ENCODE measurements around a stretch of chr6.

- PRO-cap, 2 experiments, result no peak in any of the 2 experiments
Measured at GRCh38 chr6:159169566-159170471, 619 bp downstream of the FNDC1 start.

- PRO-cap, 2 experiments, result no peak in any of the 2 experiments
Measured at GRCh38 chr6:159490687-159490995, 202.4 kb downstream of the SOD2 start.

GRCh38 chr6:159712694-159713477 lies 14.4 kb upstream of the WTAP start:
- PRO-cap, 2 experiments, result no peak in any of the 2 experiments

DNA sequence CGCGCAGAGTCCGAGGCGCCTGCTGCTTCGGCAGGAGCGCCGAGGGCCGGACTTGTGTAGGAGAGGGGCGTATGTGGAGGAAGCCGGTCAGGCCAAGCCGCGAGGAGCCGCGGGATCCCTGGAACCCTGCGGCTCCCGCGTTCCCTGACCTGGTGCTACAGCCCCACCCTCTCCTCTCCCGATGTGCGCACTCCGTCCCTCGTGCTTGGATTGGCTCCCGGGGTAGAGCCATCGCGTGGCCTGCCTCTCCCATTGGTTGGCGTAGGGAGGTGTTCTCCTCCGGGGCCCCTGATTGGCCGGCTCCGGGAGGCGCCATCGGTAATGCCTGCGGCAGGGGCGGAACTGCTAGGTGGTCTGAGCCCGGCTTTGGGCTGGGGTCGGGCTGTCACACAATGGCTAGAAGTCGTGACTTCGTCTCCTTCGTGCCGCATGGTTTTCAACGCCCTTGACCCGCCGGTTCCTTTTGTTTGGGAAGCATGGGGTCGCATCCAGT lies 363 bp downstream of the ACAT2 start:
- PRO-cap, 2 experiments, result peak in 2 of 2 experiments; most common plus-strand start position 321 of the sequence (in 1); most common minus-strand start position 157 of the sequence (in 2)

GRCh38 chr6:159790652-159791703 lies 711 bp downstream of the MRPL18 start:
- PRO-cap, 2 experiments, result no peak in any of the 2 experiments

GRCh38 chr6:160017812-160019022 lies 49.3 kb downstream of the IGF2R start:
- PRO-cap, 2 experiments, result no peak in any of the 2 experiments

GRCh38 chr6:160057492-160058152 lies 64.0 kb upstream of the SLC22A1 start:
- PRO-cap, 2 experiments, result no peak in any of the 2 experiments

DNA sequence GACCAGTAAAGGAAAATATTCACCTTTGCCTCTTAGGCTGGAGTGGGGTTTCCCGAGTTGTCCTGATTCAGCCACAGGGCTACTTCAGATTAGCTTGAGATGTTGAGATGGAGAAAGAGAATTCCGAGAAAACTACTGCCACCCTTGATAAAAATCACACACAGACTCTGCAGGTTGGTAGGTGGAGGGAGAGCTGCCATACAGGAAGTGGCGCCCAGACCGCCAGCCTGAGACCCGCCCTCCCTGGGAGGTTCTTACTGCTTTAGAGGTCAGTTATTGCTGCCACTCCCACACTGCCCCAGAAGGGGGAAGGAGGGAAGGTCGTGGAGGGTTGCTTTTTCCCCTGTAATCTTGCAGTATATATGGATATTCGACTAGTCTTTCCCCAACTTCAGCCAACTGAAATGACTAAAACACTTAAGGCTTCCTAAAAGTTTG lies 35.9 kb upstream of the SLC22A1 start:
- PRO-cap, 2 experiments, result no peak in any of the 2 experiments

GRCh38 chr6:160102765-160104036 lies 18.4 kb upstream of the SLC22A1 start:
- PRO-cap, 2 experiments, result no peak in any of the 2 experiments

DNA sequence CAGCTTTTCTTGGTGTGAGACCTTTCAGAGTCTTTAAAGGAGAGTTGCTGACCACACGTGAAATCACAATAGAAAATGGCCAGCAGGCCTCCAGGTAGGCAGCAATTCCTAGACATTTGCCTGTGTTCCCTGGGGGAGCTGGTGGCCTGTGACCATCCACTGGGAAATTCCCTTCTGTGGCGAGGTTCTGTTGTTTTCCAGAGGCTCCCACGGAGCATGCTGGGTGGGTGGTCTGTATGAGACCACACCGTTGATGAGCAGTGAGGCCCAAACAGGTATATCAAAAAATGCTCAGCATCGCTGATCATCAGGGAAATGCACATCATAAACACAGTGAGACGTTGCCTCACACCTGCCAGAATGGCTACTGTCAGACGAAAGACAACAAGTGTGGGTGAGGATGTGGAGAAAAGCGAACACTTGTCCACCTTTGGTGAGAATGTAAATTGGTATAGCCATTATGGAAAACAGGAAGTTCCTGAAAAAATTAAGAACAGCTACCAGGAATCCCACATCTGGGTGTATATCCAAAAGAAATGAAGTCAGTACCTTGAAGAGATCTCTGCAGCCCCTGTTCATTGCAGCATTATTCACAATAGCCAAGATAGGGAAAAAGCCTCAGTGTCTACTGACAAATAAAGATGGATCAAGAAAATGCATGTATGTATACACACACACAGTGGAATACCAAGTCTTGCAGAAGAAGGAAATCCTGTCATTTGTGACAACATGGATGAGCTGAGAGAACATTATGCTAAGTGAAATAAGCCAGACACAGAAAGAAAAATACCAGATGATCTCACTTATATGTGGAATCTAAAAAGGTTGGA lies 11.4 kb upstream of the SLC22A1 start:
- PRO-cap, 2 experiments, result no peak in any of the 2 experiments

DNA sequence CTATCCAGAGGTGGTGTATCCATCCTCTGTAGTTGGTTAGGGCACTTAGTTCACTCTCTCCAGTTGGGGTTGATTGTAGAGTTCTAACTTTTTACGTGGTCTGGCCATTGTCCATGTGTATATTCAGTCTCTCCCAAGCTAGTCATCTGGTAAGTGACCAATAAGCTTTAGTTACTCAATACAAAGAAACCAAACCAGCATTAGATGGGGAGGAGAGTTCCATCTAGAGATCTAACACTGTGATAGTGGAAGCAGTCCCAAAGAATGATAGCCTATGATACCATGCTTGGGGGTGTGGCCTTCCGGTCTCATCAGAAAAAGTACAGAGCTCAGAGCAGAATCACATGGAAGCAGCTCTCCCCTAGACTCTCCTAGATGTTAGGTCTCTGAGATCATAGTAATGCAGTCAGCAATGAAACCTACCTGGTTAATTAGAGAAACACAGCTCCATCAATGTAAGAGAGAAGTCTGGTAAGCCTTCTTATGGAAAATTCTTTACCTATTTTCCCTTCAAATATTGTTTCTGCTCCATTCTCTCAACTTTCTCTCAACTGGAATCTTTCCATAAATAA lies 13.7 kb upstream of the SLC22A2 start:
- PRO-cap, 2 experiments, result no peak in any of the 2 experiments

DNA sequence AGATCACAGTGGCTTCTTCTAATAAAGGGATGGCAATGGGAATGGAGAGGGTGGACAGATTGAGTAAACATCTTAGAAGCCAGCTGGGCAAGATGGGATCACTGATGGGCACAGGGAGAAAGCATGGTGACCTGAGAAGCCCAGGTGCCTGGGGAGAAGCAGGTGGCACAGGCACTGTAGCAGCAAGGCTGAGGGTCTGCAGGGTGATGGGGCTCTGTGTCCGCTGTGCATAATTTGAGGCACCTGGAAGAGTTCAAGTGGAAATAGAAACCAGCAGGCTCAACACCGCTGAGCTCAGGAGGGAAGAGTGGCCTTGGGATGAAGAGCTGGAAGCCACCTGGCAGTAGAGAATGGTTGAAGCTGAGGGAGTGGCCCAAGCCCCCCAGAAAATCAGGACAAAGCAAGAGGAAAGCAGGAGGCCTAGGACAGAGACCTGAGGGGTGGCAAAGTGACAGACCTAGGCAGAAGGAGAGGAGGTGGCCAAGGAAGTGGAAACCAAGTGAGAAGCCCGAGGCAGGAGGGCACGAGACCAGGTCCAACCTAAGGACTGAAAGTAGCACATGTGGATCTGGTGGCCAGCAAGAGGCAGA lies 97.5 kb downstream of the SLC22A3 start:
- PRO-cap, 2 experiments, result no peak in any of the 2 experiments

GRCh38 chr6:160447743-160448507 lies 99.7 kb downstream of the SLC22A3 start:
- PRO-cap, 2 experiments, result no peak in any of the 2 experiments

DNA sequence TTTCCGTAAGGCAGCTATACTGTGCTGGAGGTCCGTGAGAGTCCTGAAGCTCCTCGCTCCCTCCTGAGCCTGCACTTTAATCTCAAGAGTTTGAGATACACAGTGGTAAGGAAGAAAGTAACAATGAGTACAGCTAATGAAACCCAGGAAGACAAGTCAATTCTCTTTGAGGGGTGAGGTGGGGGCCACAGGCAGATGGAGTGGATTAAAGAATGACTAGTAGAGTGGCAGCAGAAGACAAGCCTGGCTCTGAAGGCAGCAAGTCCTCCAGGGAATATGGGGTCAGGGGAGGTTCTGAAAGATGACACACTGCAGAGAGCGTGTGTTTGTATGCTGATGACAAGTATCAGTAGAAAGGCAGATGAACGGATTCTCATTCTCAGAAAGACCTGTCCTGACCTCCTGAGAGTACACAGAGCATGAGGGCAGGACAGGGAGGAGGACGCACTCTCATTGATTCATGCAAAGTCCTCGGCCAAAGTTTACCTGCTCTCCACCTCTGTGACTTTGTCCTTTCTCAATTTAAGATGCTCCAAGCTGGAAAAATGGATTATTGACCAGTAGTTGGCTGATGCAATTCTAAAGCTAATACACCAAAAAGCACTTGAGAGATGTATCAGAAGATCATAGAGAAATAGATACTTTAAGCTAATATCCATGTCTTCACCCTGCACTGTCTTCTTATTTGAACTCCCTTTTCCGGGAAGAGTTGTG lies 156.7 kb downstream of the LPA start:
- PRO-cap, 2 experiments, result no peak in any of the 2 experiments

DNA sequence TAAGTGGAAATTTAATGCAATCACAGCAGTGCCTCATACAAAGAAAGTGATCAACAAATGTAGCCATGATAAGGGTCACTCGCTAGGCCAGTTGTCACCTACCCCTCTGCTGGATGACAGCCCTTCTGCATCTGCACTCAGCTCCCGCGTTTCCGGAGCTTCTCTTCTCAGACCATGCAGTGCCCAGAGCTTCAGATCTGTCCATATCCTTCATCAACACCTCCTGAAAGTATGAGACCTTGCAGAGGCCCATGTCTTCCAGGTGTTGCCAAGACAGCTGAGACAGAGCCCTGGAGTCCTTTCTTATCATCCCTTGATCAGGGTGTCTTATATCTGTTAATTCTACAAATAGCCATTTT lies 142.2 kb downstream of the LPA start:
- PRO-cap, 2 experiments, result no peak in any of the 2 experiments

DNA sequence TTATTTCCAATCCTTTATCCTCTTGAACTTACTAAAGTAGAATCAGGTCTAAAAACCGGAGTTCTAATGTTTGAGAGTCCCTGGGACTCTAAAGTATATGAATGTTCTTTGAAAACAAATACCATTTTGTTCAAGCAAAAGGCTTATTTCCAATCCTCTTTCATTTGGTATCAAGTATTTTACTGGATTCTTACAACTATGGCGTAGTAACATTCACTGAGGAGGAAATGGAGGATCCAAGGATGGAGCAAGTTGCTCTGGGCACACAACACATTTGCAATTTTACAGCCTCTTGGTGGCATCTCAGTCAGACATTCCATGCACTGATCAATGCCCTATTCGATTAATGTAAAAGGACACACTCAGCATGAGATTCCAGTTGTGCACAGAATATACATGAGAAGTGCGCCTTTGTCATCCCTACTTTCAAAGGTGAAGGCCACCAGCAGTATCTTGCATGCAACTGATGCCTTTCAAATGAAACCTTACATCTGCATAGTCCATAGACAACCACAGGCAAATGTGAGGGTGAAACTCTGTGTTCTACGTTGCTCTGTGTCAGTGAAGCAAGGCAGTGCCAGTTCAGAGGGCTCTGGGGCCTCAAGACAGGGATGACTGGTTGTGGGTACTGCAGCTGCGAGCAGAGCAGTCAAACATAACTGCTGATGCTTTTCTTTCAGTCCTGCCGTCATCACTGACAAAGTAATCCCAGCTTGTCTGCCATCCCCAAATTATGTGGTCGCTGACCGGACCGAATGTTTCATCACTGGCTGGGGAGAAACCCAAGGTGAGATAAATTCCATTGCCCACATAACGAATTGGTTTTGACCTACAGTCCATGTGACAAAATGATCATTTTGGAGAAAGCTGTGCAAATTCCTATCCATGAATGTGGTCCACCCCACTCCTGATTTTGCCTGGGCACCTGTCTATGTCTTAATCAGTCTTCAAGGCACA lies 38.9 kb downstream of the PLG start:
- PRO-cap, 2 experiments, result no peak in any of the 2 experiments

- PRO-cap, 2 experiments, result no peak in any of the 2 experiments
Measured at GRCh38 chr6:160791926-160792698, 90.1 kb downstream of the PLG start.

- PRO-cap, 2 experiments, result no peak in any of the 2 experiments
Measured at GRCh38 chr6:160952924-160953402, 38.6 kb upstream of the MAP3K4 start.

- PRO-cap, 2 experiments, result no peak in any of the 2 experiments
Measured at GRCh38 chr6:160967834-160968122, 23.8 kb upstream of the MAP3K4 start.

DNA sequence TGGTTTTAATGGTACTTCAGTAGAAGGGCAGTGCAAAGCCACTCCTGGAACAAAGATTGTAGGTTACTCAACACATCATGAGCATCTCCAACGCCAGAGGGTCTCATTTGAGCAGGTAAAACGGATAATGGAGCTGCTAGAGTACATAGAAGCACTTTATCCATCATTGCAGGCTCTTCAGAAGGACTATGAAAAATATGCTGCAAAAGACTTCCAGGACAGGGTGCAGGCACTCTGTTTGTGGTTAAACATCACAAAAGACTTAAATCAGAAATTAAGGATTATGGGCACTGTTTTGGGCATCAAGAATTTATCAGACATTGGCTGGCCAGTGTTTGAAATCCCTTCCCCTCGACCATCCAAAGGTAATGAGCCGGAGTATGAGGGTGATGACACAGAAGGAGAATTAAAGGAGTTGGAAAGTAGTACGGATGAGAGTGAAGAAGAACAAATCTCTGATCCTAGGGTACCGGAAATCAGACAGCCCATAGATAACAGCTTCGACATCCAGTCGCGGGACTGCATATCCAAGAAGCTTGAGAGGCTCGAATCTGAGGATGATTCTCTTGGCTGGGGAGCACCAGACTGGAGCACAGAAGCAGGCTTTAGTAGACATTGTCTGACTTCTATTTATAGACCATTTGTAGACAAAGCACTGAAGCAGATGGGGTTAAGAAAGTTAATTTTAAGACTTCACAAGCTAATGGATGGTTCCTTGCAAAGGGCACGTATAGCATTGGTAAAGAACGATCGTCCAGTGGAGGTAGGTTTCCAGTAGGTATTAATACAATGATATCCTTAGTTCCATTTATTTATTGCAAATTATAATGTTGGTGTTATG lies 57.9 kb downstream of the MAP3K4 start:
- PRO-cap, 2 experiments, result no peak in any of the 2 experiments

Data from psoas muscle (tissue), 2 donors.